ENCODE data around the gene VASH1.

DNA sequence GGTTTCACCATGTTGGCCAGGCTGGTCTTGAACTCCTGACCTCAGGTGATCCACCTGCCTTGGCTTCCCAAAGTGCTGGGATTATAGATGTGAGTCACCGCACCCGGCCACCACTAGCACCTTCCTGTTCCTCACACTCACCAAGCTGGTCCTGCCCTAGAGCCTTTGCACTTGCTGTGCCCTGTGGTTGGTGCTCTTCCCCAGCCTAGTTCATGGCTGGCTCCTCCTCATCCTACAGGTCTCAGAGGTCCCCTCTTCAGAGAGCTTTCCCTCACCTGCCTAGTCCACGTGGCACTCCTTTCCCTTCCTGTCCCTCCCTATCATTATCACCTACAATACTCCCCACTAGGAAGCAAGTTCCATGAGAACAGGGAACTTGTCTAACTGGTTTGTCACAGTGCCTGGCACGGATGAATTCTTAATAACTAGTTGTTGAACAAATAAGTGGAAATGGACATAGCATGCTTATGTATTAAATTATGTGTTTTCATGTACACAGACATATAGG, 24.0 kb upstream of the TMED10 start:
- PRO-cap, 2 experiments: no peak in any of the 2 experiments

DNA sequence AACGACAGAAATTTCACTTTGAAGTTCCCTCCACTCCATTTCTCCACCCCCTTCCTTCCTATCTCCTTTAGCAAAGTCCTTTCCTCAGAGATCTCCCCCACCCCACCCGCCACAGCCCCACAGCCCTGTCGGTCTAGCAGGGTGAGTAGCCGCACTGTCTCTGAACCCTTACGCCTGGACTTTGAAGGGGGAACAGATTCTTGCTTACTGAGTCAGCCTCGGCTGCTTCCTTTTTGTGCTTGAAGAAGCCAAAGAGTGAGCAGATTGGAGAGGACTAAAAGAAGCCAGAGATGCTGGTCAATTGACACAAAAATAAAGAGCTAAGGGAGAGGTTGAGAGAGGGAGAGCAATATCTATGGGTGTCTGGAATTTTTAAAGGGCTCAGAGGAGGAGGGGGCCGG, 44.1 kb upstream of the FOS start:
- PRO-cap, 2 experiments: no peak in any of the 2 experiments

DNA sequence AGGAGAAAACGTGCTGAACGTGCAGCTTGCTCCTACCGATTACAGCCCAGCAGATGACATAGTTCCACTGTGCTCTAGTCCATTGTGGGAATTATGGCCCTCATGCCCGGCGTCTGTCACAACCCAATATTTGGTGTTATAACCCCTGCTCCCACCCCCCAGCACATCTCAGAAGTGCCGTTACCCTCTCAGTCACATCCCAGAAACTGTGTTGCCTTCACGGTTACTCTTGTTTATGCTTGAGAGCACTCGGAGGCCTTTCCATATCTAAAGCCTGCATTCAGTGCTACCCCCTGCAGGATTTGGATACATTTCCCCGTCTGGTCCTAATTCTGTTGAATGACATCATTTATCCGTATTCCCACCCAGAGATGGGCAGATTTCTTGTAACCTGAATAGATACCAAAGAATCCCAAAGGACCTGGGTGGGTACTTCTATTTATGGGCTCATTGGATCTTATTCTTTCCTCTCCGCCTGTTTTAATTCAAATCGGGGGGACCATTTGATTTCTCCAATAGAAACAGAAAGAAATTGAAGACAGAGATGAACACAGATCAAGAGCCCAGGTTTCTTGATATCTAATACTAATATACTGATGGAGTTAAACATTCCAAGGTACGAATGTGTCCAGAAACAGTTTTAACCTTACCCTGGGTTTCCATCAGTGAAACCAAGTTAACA, 19.1 kb upstream of the FOS start:
- PRO-cap, 2 experiments: peak in 2 of 2 experiments; most common plus-strand start position 67 of the sequence (in 1)

GRCh38 chr14:75276662-75277182, 1.9 kb upstream of the FOS start:
- PRO-cap, 2 experiments: peak in 2 of 2 experiments; most common minus-strand start chr14:75277027 (in 1)

- PRO-cap, 2 experiments: no peak in any of the 2 experiments
These were observed 1.6 kb downstream of the BATF start for GRCh38 chr14:75523767-75524313.

- PRO-cap, 2 experiments: no peak in any of the 2 experiments
These were observed 148.9 kb downstream of the TGFB3 start for GRCh38 chr14:75832589-75833528.

- PRO-cap, 2 experiments: no peak in any of the 2 experiments
These were observed 12.5 kb downstream of the IFT43 start for GRCh38 chr14:75997905-75998619.

- PRO-cap, 2 experiments: no peak in any of the 2 experiments
These were observed 55.0 kb upstream of the GPATCH2L start for GRCh38 chr14:76096764-76097140.

DNA sequence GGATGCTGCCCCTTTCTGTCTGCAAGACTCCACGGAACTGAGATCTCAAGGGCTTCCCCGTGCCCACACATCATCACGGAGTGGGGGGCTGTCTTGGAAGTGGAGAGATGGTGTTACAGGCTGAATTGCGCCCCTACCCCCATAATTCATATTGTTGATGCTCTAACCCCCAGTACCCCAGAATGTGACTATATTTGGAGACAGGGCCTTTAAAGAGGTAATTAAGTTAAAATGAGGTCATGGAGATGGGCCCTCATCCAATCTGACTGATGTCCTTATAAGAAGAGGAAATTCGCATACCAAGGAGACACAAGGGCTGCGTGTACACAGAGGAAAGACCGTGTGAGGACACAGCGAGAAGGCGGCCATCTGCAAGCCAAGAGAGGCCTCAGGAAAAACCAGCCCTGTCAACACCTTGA, 50.4 kb upstream of the GPATCH2L start:
- PRO-cap, 2 experiments: no peak in any of the 2 experiments

DNA sequence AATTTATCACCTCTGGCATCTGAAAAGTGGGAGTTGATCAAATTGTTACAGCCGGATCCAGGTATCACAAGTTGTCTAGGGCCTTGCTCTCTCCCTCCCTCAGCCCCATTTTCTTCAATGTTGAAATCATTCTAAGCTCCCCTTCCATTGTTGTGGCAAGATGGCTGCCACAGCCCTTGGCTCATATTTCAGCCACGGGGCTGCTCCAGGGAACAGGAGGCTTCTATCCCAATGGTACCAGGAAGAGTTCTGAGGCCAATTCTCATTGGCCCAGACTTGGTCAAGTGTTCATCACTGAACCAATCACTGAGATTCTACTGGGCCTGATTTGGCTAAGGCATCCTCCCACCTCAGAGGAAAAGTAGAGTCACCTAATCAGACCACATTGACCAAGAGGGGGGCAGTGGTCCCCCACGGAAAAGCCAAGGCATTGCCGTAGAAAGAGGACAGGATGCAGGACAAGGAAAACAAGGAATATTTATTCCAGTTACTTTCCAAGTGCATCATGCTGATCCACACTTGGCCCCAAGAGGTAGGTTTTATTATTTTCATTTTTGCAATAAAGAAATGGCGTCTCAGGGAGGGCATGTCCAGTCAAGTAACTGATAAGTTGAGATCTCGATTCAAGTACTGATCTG, 106.3 kb downstream of the GPATCH2L start:
- PRO-cap, 2 experiments: no peak in any of the 2 experiments

DNA sequence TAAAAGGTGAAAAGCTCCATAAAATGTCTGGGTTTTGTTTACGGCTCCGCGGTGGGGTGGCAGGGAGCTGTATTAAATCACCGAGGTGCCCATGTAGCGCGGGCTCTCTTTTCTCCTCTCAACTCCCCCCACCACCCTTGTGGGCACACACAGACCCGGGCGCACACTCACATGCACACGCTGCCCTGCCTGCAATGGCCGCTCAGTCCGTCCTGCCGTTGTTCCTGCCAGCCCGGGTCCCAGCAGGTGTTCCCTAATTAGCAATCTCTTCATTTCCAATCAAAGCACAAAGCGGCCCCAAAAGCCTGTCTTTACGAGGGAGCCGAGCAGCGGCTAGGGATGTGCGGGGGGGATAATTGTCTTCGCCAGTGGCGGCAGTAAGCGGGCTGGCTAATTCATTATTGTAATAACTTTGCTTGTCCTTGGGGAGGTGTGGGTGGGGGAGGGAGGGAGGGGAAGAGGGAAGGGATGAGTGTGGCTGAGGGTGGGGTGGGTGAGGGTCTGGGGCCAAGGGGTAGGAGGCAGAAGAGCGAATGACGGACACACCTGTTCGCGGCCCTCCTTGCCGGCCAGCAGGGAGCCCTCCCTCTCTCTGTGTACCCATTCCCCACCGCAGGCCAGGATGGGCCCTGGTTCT, 46.3 kb upstream of the ESRRB start:
- PRO-cap, 2 experiments: no peak in any of the 2 experiments

DNA sequence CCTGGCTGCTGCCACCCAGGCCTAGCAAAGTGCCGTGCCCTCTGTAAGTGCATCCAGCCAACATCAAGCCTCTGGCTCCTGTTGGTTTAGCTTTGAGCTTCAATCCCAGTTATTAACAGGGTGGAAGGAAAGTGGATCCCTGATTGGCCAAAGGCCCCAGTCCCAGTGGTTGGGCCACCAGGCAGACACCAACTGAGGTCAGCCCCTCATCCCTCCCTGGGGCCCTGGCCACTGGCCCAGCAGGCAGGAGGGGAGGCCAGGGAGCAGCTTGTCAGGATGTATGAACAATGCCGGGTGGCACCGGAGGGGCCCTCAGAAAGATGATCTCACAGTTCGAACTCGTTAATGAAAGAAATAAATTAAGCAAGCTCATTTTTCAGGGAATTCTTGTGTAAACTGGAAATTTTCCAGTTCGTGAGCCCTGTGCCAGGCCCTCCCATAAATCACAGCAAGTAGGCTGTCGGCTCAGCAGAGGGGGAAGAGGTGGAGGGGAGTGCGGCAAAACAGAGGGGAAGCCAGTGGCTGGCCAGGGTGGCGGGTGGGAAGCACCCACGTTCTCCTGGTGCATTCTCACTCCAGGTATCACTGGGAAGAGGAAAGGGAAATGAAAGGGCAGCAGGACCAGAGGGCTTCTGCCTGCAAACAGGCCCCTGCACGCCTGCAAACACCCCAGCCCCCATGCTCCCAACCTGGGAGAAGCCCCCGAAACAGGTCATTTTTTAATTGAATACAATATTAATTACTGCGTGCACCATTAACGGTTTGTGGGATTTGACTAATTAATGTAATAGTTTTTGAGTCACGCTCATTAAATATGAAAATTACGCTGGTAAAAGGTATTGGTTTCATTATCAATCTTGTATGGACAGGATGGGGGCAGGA, 176.9 kb upstream of the VASH1 start:
- PRO-cap, 2 experiments: no peak in any of the 2 experiments

DNA sequence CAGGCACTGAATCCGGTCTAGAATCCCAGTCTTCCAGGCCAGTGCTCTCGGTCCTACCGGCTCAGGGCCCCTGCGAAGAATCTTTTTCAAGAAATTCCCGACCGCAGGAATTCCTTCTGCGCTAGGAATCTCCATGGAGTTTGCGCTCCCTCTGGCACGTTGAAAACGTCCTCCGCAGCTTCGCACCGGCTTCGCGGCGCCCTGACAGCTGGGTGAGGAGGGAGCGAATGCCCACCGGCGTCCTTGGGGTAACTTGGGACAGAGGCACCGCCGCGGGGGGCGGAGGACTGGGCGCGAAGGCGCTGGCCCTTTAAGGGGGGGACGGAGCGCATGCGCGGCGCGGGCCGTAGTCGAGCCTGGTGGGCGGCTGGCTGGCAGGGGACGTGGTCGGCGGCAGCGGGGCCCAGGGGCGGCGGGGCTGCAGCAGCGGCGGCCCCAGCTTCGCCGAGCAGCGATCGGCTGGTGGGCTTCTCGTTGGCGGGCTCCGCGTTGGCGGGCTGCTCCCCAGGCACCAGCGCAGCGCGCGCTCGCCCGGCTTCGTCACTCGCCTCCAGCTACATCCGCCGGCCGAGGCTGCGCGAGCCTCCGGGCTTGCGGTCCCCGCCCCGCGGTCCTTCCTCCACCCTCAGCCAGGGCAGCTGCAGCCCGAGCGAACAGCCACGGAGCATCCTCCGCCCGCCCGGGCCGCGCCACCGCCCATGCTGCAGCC, at the start of gene VASH1:
Gene VASH1, plus strand, starts transcription at position 340 of the 709 bp plus-strand sequence.
- PRO-cap, 2 experiments: peak in 2 of 2 experiments; most common plus-strand start position 349 of the sequence (in 2); most common minus-strand start position 289 of the sequence (in 2)

- PRO-cap, 2 experiments: no peak in any of the 2 experiments
These were observed 12.3 kb downstream of the VASH1 start for GRCh38 chr14:76773501-76774133.

DNA sequence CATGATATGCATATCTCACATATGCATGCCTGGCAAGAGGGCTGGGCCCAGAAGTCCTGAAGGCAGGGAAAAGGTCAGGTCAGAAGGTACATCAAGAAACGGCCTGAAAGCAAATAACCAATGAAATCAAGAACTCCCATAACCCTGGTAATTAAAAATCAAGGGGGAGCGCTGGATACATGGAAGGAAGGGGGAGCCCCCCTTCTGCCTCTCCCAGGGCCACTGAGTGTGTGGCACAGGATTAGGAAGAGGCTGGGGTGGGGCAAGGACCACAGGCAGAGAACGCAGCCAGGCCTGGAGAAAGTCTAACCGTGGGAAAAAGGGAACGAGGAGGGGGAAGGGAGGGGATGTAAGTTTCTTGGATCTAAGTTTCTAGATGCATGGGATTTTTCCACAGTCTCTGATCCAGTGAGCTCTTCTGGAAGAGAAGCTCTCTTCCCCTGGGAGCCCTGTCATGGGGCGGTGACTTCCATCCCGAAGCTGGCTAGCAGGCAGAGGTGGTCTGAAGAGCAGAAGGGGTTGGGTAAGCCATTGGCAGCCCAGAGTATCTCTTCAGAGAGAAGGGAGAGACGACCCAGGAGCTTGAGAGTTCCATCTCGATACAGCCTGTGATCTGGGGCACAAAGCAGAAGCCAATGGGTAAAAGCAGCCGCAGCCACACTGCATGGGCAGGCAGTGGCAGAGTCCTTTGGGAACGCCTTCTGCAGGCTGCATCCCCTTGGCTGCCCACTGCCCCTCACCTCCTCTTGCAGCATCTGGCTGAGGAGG, 23.7 kb downstream of the ANGEL1 start:
- PRO-cap, 2 experiments: no peak in any of the 2 experiments

DNA sequence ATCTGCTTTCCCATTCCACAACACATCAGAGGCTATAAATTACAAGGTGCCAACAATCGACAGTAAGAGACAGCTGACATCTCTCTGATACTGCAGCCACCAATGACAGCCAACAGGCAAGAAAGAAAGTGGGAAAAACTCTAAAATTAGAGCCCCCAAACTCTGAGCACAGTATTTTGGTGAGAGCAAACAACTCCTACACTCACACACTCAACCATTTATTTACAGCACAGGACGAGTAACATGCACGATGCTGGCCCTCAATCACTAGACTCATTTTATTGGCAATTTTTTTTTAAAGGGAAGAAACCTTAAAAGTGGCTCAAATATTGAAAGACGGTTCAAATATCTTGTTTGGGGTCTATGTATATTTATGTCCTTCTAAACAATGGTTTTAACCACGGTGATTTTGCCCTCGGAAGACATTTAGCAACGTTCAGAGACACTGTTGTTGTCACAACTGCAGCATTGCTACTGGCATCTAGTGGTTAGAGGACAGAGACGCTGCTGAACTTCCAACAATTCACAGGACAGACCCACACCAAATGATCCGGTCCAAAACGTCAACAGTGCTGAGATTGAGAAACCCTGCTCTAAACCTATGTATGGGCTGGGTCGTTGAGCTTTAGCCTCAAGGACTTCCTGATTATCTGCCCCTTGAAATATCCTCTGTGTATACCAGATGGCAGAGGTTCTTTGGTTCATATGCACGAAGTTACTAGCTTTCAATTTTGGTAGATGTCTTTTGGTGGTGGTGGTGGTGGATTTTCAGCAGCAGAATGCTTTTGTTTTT, 1.8 kb downstream of the ANGEL1 start:
- PRO-cap, 2 experiments: no peak in any of the 2 experiments

GRCh38 chr14:76811497-76811954, 1.2 kb downstream of the ANGEL1 start:
- PRO-cap, 2 experiments: no peak in any of the 2 experiments

DNA sequence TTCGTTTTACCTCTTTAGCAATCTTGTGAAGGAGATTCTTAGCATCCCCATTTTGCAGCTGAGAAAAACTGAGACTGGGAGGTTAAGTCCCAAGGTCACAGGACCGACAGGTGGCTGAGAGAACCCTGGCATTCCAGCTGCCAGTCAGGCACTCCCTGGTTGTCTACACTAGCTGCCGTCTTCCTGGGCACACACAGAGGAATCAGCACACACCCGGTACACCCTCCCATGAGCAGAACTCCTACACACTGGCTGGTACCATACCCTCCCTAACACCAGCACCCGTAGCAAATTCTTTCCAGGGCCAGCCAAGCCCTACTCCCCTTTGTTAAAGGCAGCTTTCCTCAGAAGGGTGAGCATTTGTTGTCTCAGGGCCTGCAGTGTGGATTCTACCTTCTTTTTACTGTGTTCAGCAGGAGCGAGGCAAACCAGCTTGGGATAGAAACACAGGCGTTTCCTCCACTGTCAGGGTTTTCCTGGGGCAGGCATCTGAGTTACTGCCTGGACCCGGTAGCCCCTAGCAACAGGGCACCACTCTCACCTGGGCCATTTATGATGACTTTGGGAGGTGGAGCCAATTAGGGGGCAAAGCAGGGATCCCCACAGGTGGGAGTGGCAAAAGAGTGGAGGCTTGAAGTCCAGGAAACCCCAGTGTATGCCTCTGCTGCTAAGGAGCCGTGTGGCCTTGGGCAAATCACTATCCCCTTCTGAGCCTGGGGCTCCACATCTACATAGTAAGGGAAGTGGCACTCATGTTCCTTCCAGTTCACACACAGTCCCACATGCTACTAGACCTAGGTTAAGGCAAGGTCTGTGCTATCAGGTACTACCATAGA, 70.1 kb downstream of the IRF2BPL start:
- PRO-cap, 2 experiments: no peak in any of the 2 experiments

DNA sequence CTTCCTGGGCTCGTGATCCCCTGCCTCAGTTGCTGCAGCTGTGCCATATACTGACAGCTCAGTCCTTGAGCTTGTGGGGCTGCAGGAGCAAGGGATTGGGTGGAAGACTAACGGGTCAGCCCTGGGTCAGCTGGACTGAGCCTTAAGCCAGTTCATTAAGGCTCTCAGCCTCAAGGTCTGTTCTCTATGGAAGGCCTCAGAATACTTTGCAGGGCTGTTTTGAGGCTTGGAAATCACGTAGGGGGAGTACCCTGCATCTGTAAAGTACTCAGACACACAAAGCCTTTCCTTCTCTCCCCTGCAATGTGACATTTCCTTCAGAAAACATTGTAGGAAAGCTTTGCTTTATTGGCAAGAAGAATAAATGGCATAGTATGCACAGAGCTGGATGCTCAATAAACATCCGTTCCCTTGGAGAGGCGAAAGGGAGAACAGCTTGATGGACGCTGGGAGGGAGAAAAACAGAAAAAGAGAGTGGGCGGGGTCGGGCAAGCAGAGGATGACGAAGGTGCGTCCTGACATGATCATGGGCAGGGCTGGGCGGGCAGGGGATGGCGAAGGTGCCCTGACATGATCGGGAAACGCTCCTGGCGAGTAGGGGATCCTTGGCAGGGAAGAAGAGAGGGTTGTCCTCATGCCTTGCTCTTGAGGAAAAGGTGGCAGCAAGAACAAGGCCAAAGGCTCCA, 21.4 kb downstream of the IRF2BPL start:
- PRO-cap, 2 experiments: no peak in any of the 2 experiments

DNA sequence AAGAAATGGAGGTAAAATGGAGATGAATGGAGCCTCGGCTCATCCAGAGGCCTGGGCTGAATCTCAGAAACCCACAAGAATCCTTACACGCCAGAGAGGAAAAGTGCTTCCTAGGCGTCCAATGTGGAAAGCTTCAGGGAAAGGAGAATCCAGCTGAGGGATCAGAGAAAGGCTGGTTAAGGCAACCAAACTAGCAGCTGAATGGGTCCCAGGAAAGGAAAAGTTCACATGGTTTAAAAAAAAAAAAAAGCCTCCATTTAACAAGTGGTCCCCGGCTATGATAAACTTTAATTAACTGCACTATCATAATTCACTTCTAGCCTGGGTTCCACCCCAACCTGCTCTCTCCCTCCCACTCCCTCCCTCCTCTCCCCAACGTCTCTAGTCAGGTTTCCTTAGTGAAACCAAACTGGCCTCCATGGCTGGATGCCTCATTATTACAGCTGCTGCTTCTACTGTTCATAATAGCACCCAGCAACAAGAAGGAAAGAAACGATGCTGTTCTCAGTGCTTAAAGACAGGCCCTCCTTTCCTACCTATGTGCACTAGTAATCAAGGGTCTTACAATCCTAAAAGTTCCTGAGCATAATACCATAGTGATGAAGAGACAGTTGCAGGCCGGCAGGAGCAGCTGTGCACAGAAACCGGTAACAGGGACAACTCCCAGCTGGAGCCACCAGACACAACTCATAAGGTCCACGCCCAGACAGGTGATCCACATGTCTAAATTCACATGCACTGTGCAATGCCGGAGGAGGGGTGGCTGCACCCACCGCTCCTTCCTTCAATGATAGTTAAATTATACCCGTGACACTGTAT, 6.3 kb downstream of the IRF2BPL start:
- PRO-cap, 2 experiments: no peak in any of the 2 experiments